Measurements from ENCODE around the gene VIM.

GRCh38 chr10:14604027-14604724, 170.5 kb downstream of the FAM107B start:
- PRO-cap = bidirectional peak, plus-strand start at chr10:14604550, minus-strand start at chr10:14604401

- PRO-cap = no peak
These were observed 692 bp downstream of the FAM107B start for GRCh38 chr10:14773784-14774625.

- PRO-cap = no peak
These were observed 3.9 kb downstream of the ACBD7 start for GRCh38 chr10:15084467-15085225.

DNA sequence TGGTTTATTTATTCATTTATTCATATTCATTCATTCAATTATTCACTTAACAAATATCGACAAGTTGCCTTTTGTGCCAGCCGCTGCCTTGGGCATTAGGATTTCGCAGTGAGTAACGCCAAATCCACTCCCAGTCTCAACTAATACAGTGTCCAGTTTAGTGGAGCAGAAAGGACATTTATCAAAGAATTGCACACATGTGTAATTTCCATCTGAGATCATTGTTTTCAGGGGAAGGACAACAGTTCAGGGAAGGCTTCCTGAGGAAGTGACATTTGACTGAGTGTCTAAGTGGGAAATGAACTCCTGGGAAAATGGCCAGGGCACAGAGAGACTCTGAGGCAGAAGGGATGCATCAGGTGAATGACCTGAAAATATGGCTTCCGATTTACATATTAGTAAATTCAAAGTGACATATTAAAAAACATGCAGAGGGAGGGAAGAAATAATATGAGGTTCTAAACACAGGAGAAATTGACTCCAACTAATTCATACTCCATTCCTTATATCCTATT, 89.4 kb downstream of the ITGA8 start:
- PRO-cap = no peak

- PRO-cap = no peak
These were observed 71.1 kb upstream of the C1QL3 start for GRCh38 chr10:16592541-16593353.

DNA sequence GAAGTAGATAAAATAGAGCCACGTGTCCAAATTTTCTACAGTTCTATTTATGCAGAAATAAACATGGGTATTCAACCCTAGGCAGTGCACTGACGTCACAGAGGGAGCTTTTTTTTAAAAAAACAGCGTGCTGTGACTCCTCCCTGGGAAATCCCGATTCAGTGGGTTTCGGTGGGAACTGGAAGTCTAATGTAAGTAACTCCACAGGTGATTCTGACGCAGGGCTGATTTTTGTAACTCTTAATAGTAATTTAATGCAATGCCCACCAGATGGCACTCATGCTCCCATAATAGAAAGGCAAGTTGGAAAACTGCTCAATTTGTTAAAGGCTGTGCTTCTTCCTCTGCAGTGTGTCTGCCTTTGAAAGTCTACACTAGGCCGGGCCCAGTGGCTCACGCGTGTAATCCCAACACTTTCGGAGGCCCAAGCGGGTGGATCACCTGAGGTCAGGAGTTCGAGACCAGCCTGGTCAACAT, 10.9 kb upstream of the RSU1 start:
- PRO-cap = no peak

DNA sequence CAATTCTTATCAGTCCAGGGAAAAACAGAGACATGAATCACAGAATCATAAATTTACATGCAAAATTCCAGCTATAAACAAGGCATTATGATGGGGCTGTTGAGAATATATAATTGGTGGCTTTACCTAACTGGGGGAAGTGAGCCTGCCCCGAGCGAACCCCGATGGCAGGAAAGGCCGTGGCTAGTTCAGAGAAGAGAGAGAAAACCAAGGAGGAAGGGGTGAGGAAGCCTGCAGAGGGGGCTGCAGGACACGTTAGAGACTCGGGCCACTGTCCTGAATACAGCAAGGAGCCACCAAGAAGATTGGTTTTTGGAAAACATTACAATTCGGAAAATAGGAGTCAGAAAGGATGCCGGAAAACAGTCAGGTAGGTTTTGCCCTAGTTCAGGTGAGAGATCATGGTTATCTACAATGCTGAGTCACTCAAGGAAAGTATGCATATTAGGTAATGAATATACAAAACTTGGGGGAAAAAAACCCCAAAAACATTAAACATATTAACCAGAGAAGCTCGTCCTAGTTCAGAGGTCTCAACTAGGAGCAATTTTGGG, 74.1 kb upstream of the RSU1 start:
- PRO-cap = no peak

GRCh38 chr10:16999372-17000383, 129.9 kb downstream of the CUBN start:
- PRO-cap = no peak

GRCh38 chr10:17001802-17002815, 127.5 kb downstream of the CUBN start:
- PRO-cap = unidirectional peak, minus-strand start at chr10:17002050; unidirectional peak, plus-strand start at chr10:17002522; unidirectional peak, plus-strand start at chr10:17002721

DNA sequence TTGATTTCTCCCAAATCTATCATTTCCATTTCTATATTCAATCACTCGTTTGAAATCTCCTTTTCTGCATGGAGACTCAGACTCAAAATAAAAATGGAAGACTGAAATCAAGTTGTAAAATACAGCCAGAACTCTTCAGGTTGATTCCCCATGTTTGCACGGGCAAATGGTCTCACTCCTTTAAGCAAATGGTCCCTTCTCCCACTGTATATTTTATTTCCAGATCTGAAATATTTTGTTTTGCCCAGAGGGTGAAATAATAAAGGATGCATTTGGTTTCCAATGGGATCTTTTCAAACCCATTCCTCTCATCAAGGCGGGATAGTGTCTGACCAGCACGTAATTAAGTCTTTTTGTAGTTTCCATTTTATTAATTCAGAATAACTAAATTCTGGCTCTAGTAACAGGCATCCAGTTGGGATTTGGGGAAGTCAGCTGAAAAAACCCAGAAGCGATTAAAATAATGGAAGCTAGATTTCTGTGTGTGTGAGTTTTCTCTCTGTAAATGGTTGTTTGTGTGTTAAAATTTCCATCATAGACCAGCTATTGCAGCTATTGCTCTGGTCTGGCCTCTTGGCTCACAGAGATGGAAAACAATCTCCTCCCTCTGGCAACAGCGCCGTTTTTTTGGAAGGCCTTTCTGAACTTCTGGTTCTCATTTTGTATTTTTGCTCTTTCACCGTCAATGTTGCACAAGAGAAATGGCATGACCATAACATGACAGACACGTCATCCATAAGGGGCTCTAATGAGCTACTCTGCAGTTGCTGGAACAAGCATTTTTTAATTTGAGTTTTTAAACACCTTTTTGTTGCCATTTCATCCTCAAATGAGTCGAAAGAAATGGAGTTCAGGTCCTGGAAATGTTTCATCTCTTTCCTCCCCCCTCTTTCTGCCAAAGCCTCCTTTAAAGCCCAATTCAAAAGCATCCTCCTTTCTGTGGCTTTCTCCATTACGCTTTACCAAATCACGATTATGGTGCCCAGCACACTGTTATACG, 91.1 kb downstream of the CUBN start:
- PRO-cap = no peak

- PRO-cap = no peak
These were observed 268 bp upstream of the TRDMT1 start for GRCh38 chr10:17201868-17202012.

GRCh38 chr10:17227922-17228285, at the start of gene VIM:
VIM (plus strand) TSS chr10:17228241.
- PRO-cap = bidirectional peak, plus-strand start at chr10:17228228, minus-strand start at chr10:17228121

GRCh38 chr10:17238794-17239414, 10.9 kb downstream of the VIM start:
- PRO-cap = no peak

GRCh38 chr10:17348592-17349303, 105.6 kb downstream of the ST8SIA6 start:
- PRO-cap = no peak

- PRO-cap = no peak
These were observed 10.4 kb downstream of the ST8SIA6 start for GRCh38 chr10:17443852-17444616.

GRCh38 chr10:17814822-17815593, 5.9 kb downstream of the MRC1 start:
- PRO-cap = no peak

DNA sequence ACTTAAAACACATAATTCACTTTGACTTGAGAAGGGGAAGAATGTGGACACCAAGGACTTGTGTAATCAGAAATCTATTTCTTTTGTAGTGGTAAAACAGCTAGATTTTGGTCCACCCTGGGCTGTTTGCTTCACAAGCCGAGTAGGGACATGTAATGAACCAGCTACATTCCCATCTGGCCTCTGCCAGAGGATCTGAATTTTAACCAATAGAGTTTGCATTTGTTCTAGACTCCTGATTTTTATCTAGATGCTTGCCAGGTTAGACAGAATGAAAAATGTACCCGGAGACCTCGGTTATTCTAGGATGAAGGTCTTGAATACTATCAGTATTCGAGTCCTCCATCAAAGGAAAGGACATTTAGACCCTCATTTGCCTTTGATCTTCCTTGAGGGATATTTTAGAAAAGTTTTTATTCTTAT, 2.0 kb downstream of the CACNB2 start:
- PRO-cap = no peak

DNA sequence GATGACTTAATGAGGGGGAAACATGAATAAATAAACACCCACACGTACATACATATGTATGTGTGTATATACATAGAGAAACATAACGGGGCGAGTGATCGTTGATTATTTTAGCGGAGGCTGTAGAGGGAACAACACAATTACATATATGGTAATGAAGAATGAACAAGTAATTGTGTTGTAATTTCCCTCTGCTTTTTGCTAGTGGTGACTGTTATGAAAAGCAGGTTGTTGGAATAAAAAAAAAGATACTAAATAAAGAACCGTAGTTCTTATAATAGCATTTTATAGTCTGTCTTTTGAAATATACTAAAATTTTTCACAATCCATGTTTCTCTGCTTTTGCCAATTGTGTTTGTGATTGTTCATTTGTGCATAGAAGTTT, 63.3 kb downstream of the CACNB2 start:
- PRO-cap = no peak

DNA sequence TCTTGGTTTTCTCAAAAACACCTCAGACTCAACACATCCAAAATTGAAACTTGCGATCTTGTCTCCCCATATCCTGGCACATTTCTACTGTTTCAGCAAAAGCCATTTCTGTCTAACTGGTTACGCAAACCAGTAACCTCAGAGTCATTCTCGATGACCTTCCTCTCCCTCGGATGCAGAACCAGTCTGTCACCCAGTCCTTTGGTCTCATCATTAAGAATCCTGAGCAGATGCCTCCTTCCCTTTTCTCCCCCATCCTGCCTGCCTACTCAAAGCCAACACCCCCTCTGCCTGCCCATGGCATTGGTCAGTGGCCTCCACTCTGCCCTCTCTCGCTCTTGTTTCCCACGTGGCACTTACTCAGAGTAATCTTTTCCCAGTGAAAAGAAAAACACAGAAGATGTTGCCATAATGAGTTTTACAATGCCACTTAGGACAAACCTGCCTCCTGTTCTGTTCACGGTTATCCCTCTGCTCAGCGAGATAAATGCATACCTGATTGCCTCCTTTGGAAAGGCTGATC, 100.4 kb downstream of the CACNB2 start:
- PRO-cap = no peak

- PRO-cap = no peak
These were observed 211.9 kb downstream of the CACNB2 start for GRCh38 chr10:18352118-18352585.